Neural crest cell (in vitro differentiated cells): ENCODE measurements around the gene TARS3.

GRCh38 chr15:101231533-101232107, 20.2 kb downstream of the CHSY1 start:
- PRO-cap = no peak

- PRO-cap = no peak
These were observed 5.3 kb downstream of the CHSY1 start for GRCh38 chr15:101246408-101247099.

GRCh38 chr15:101247239-101247906, 4.5 kb downstream of the CHSY1 start:
- PRO-cap = no peak

DNA sequence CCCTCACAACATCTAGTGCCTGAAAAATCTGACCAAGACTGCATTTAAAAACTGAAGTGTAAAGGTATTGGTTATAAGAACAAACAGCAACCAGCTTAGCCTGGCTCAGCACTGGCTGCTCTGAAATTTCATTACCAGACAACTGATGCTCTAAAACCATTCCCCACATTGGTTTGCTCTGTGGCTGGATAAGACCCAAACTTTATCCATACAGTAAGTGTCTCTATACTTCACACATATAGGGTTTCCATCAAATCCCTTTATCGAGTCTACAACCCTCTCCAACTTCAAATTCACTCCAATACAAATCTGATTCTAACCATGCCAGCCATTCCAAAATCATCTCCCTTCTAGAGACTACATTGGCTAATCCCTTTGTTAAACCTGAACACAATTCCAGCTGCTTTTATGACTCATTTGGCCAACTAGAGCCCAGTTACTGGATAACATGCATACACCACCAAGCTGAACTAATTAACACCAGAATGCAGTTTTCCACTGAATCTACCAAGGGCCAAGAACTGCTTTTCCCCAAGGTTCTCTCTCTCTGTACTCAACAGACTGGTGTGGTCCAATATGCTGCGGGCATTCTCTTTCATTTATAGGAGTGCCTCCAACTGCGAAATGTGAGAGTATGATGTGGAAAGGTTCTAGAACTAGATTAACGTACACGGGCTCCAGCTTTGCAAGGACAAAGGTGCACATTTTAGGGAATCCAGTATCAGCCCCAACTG, 1.6 kb downstream of the CHSY1 start:
- PRO-cap = no peak

GRCh38 chr15:101333651-101333981, 38.6 kb upstream of the SNRPA1 start:
- PRO-cap = no peak

DNA sequence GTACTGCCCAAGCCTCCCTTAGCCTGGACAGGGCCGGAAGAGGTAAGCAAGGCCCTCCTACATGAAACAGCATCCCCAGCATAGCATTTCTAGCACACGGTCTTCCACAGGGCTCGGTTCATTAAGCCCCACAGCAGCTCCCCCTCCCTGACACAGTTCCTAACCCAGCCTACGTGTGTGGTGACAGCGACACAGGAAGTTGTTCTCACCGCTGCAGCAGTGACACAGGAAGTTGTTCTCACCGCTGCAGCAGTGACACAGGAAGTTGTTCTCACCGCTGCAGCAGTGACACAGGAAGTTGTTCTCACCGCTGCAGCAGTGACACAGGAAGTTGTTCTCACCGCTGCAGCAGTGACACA, 38.9 kb upstream of the SNRPA1 start:
- PRO-cap = no peak

DNA sequence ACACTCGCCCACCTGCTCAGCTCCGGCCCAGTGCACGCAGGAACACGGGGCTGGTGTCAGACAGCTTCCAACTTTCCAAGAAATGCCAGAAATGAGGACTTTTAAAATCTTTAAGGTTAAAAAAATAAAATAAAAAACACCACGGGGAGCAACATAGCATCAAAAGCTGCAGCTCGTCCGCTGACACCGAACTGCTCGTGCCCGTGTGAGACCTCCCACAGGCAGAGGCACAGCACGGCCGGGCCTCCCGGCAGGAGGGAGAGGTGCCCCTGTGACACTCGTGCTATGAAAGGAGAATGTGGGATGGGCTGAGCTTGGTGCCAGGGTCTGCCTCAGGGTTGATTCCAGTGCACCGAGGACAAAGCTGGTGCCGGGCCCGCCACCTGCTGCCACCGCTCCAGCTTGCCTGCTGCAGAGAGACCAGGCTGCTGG, 73.7 kb upstream of the SNRPA1 start:
- PRO-cap = no peak

GRCh38 chr15:101376870-101377785, 82.1 kb upstream of the SNRPA1 start:
- PRO-cap = no peak

- PRO-cap = no peak
These were observed 81.4 kb downstream of the PCSK6 start for GRCh38 chr15:101408056-101408624.

GRCh38 chr15:101497437-101498220, 8.1 kb upstream of the PCSK6 start:
- PRO-cap = no peak

DNA sequence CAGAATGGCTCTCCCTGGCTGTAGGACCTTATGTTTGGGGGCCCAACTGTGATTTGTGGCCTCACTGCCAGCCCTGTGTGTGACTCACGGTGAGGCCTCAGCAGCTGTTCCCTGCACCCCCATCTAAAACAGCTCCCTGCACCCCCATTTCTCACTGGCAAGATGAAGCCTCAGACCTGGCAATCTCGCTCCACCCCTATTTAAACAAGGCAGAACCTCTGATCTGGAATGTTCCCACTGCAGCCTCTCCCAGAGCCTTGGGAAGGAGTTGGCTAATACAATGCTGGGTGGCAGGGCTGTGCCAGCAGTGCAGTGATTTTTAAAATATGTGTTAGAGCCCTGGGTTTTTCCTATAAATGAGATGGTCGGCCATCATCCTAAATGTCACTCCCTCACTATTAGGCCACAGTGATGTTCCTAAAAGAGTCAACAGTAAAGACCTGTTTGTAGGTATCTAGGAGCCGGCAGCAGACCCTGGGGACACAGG, 9.7 kb upstream of the PCSK6 start:
- PRO-cap = no peak

GRCh38 chr15:101531148-101531460, 41.6 kb upstream of the PCSK6 start:
- PRO-cap = no peak

DNA sequence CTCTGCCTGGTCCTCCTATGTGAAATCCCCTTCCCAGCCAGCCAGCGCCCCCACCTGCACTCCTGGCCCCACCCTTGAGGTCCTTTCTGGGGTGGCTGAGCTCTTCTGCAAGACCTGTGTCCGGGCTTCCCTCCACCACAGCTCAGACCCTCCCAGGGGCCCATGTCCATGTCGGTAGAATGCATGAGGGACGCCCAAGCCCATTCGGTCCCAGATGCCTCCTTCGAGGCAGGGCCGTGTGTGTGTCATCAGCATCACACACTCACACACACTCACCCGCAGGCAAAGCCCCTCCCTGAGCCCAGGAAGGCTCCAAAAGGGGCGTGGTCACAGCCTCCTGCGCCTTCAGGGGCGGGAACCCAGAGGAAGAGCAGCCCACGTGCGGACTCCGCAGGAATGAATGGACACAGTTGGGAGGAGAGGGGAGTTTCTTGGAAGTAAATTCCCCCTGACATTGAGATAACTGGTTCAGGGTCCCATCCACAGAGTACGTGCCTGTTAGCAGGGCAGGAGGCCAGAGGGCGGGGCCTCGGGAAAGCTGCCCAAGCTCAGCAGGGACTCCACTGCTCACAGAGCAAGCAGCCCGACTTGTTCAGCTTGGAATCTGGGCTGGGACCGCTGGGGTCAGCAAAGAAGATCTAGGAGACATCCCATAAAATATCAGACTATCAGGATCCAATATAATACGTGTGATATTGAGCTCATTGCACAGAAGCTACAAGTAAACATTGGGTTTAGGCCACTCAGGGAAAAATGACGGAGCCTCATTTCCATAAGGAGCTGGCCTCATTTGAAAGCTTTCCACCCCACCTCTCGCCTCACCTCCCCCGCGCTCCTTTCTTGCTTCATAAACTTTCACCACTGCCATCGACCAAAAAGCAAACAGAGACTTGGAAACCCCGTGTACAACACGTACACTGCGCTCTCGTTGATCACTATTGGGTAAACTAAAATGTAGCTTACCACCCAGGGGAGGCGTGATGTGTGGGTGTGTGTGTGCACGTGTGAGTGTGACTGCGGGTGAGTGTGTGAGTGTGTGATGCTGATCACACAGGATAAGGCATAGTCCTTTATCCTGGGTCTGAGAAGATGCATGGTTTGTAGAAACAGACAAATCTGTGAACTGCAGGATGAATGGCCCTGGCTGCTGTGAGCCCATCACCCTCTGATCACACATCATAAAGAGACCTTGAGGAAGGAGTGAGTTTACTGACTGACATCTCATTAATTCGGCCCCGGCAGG, 36.0 kb downstream of the TM2D3 start:
- PRO-cap = no peak

- PRO-cap = no peak
These were observed 2.8 kb upstream of the TM2D3 start for GRCh38 chr15:101654914-101655352.

- PRO-cap = bidirectional peak, plus-strand start at chr15:101724168, minus-strand start at chr15:101724143; bidirectional peak, plus-strand start at chr15:101724293, minus-strand start at chr15:101724432
These were observed at the start of gene TARS3 for GRCh38 chr15:101723754-101724953. Gene TARS3, minus strand, starts transcription at chr15:101724473.